Camera-type eye (tissue), 1 donor: ENCODE data around the genes LGALS4, EID2B and FBL.

DNA sequence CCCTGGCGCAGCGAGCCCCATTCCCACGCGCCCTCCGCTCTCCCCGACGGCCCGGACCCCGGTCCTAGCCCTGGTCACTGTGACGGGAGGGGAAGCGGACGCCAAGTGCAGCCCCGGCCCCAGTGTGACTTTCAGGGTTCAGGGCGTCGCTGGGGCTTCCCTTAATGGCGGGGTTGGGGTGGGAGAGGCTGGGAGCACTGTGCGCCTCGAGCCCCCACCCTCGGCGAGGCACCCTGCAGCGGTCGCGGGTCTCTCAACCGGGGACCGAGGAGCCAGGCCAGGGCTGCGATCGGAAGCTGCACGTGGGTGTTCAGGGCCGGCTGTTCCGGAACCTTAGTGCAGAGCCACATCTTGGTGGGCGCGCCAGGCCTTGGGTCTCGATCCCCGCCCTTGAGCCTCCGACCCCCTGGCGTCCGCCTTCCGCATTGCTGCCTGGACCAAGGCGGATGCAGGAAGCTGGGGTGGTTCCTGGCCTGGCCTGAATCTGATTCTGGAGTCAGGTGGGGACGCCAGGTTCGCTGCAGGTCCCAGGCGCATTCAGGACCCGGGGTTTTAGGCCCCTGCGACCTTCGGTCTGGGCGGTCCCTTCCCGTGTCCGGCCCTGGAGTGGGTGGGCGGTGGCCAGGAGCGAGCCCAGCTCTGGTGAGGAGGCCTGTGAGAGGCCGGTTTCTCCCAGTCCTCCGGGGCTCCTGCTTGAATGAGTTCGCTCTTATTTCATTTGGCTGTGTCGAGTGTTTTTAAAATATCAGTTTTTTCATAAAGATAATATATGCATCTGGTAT is 3.6 kb downstream of the LGALS7B start:
- RAMPAGE, long total RNA = no peak

DNA sequence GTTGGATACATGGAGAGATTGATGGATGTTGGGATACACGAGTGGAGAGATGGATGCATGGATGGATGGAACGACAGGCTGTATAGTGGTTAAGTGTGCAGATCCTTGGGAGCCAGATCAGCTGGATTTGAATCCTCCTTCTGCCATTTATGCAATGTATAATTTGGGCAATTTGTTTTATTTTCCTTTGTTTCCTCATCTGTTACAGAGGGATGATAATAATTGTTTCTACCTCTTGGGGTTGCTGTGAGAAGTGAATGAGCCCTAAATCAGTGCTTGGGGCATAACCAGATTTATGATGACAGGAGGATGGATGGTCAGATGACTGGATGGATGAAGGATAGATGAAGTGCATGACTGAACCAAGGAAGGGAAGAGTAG is 11.5 kb downstream of the LGALS4 start:
- RAMPAGE, long total RNA = no peak

DNA sequence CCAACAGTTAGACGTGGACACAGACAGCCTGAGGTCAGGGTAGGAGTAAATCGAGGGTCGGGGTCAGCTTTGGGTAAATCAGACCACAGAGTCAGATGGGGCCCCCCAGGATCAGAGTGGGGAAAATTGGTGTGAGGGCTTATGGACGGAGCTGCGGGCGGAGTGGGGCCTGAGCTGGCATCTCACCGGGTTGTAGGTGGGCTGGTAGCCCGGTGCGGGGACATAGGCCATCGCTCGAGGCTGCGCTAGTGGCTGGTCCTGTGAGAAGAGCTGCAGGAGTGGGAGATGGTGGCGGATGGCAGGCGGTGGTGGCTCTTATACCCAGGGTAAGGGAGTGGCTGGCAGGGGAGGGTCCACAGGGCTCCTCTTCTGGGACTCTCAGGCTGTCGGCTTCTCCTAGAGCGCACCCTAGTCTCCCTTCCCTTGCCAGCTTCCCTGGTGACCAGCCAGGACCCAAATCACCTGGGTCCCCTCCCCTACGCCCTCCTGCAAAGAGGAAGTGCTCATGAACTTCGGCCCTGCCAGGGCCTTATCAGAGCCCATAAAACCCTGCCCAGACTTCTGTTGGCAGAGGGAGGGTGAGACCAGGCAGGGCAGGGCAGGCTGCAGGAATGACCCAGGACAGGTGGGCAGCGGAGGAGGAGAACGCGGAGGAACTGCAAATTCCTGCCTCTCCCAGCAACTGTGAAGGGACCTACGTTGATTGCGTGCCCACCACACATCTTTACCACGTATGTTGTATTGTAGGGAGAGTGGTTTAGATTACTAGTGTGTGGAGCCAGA is at the start of gene LGALS4:
Gene LGALS4, minus strand, starts transcription at position 290 of the 783 bp plus-strand sequence.
- RAMPAGE, long total RNA = no peak

DNA sequence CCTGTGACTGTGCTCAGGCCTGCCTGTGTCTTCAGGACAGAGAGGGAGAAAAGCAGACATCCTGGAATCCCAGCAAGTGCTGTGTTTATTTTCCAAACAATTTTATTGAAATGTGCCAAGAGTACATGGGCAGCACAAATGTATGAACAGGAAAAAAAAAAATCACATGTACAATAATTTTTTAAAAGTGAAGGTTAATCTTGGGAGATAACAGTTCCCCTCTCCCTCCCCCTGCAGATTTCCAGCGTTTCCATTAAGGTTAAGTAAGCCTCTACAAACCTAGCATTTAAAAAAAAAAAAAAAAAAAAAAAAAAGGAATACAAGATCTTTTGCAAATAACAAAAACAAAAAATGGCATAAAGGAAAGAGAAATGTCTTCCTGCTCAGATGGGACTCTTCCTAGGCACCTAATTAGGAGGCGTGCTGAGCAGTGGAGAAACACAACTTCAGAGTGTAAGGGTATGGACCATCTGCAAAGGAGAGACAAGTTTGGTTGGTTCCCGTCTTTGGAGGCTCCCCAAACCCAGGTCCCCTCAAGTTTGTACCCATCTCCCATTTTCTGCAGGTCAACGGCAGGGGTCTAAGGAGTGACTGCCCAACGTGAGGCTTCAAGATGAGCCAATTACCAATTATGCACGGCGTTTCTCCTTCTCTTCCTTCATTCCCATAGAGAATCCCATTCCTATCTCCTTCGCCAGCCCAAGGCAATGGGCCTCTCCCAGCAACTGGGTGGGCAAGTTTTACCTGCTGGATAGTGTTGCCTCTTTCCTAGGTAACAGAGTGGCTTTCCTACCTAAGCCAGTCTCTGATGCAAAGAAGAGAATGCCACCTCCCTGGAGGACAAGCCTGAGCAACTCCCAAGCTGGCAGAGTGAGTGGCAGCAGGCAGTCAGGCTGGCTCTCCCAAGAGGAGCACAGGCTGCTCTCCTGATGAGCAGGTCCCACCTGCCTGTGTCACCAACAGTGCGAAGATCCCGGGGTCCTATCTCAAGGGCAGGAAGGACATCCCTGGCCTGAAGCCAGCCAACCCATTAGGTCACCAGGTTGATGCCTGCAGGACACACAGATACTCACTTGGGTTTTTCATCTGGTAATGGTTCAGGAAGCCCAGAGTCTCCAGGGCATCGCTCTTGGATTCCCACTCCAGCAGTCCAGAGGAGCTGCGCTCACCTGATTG is 5.1 kb upstream of the ECH1 start:
- RAMPAGE, long total RNA = no peak

DNA sequence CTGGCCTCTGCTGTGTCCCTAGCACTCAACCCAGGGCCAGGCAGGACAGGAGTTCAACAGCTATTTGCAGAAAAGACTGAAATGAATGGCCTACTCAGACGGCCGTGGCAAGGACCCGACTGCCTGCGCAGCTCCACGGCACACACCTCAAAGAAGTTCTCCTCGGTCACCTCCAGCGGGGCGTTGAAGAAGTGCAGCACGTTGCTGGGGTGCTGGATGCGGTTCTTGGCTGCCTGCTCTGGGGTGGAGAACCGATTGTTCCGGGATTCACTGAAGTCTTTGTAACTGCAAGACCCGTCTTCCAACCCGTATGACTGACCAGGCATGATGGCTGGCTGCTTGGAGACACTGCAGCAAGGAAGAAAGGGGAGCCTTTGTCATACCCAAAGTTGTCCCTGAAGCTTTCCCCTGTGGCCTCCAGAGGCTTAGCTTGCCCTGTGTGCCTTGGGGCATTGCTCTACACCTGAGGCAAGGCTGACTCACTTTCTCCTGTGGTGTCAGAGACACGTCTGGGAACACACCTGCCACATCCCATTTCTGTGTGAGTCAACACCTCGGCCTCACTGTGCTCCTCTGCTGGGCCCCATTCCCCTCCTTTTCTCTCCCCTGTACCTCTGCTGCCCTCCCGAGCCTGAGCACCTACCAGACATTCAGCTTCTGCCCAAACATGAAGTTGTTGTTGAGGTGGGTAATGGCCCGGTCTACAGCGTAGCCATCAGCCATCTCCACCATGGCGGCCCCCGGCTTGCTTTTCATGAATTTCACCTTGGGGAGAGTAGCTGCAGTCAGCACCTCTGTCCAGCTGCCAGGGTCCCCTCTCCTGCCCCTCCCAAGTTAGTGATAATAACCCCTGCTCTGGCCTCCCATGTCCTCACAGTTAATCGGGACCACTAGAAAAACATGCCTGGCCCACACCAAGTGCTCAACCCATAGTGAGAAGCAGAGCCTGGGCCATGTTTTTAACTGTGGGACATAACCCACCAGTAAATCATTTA is 7.0 kb upstream of the ECH1 start:
- RAMPAGE, long total RNA = no peak

DNA sequence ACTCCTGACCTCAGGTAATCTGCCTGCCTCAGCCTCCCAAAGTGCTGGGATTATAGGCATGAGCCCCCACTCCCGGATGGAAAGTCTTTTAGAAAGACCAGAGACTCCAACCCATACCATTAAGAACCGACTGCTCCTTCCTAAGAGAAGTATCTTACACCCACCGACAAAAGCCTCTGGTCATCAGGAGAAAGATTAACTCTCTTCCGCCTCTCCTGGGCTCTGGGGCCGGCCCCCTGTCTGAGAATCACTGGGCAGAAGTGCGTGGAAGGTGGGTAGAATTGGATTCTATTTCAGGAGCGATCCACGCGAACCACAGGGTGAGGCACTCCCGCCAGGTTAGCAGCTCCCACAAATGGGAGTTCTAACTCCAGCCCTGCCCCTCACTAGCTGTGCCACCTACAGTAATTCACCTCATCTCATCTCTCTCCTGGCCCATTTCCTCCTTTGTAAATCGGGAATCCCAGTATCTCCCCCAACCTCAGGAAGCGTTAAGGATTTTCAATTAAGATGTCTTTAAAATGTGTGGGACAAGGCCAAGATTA is 1.4 kb downstream of the HNRNPL start:
- RAMPAGE, long total RNA = no peak

DNA sequence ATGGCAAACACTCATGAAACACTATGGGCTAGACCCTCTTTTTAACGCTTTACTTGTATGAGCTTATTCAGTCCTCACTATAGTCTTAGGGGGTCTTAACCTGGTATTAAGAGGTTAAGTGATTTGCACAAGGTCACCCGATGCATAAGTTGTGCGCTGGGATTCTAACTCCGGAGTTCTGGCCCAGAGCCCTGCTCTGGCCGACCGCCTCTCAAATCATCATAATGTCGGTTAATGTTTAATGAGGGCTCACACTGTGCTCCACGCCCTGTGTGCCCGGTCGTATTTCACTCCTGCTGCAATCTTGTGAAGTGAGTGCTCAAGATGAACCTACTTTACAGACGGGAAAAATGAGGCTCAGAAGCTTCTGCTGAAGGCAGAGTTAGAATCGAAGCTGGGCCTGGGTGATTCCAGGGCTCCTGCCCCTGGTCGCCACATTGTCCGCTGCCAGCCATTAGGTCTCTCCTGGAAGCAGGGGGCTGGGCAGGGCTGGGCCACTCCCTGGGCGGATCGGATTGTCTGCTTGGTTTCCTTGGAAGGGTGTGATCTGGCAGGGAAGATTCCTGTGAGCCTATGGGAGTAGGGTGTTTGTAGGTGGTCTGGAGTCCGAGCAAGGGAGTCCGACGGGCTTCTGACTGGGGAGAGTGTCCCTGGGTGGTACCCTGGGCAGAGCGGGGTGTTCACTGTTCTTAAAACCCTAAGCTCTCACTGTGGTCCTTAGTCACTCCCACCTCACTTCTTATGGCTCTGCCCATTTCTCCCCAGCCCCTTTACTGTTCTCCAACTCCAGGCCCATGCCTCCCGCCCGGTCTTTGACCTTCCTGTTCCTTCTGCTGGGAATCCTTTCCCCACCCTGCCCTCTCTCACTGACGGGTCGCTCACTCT is 1.2 kb downstream of the PAK4 start:
- RAMPAGE, long total RNA = no peak

- RAMPAGE, long total RNA = no peak
Observed at GRCh38 chr19:39144423-39145373, 19.1 kb downstream of the PAK4 start.

- RAMPAGE, long total RNA = no peak
Observed at GRCh38 chr19:39154185-39155324, 29.0 kb downstream of the PAK4 start.

DNA sequence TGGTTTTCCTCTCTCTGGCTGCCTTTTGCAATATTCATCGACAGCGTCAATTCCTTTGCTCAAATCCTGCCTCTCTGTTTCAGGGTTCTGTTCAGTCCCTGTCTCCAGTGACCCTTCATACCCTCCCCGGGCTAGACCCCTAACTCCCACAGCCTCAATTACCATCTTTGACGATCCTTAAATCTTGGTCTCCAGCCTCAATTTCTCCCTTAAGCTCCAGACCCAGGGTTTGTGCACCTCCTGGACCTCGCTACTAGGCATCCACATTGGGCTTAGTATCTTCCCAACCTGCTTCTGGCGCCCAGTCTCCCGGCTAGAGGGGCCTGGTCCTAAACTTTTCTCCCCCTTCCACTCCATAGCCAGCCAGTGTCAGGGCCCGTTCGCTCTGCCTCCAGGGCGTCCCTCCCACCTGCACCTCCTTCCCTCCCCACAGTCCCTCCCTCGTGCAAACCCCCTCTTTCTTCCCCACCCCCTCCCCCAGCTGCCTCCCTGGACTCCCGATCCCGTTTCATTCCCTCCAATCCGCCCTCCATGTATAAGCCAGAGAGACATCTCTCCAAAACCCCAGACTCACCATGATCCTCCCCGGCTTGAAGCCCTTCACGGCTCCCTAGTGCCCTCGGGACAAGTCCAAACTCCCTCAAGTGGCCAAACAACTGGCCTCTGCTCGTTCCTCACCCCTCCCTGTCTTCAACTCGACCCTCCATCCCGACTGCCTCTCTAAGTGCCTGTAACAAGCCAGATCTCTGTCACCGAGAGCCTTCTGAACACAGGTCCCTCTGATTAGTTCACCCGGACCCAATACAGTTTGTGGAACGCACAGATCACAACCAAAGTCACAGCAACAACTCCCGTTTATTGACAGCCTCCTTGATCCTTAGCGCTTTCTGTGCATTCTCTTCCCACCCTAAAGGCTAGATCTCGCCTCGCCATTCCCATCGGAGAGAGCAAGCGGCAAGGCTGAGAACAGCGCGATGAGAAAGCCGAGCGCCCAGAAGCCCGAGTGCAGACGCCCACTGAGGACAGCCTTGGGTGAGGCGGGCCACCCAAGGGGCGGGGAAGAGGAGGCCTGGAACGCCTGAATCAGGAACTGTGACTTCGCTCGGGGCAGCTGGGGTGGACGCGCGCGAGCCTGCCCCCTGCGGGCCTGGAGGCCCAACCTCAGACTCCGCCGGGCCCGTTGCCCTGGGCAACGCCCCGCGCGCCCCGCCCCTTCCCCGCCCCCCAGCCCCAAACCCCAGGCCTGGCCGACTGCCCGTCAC is 853 bp upstream of the SAMD4B start:
- RAMPAGE, long total RNA = no peak

DNA sequence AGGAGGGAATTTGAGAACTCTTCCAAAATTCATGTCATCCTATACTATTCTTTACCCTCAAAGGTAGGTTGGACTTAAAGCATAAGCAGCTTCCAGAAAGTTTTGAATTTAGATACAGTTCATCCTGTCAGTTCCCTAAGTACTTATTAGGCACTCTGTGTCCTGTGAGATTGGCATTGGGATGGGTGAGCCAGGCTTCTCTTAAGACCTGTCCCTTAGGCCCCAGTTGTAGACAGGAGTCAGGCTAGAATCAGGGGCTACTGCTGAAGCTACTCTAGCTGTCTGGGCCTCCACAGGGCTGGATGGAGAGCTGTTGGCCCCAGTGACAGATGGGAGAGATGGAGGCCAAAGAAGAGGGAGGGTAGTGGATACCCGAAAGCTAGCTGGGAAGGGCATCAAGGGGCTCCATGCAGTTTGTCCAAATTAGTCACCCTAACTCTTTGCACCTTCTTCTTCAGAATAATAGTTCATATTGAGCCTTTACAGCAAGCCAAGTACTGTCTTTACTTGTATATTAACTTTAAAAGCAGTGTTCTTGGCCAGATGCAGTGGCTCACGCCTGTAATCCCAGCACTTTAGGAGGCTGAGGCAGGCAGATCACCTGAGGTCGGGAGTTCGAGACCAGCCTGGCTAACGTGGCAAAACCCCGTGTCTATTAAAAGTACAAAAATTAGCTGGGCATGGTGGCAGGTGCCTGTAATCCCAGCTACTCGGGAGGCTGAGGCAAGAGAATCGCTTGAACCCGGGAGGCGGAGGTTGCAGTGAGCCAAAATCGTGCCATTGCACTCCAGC is 15.4 kb downstream of the SAMD4B start:
- RAMPAGE, long total RNA = no peak

DNA sequence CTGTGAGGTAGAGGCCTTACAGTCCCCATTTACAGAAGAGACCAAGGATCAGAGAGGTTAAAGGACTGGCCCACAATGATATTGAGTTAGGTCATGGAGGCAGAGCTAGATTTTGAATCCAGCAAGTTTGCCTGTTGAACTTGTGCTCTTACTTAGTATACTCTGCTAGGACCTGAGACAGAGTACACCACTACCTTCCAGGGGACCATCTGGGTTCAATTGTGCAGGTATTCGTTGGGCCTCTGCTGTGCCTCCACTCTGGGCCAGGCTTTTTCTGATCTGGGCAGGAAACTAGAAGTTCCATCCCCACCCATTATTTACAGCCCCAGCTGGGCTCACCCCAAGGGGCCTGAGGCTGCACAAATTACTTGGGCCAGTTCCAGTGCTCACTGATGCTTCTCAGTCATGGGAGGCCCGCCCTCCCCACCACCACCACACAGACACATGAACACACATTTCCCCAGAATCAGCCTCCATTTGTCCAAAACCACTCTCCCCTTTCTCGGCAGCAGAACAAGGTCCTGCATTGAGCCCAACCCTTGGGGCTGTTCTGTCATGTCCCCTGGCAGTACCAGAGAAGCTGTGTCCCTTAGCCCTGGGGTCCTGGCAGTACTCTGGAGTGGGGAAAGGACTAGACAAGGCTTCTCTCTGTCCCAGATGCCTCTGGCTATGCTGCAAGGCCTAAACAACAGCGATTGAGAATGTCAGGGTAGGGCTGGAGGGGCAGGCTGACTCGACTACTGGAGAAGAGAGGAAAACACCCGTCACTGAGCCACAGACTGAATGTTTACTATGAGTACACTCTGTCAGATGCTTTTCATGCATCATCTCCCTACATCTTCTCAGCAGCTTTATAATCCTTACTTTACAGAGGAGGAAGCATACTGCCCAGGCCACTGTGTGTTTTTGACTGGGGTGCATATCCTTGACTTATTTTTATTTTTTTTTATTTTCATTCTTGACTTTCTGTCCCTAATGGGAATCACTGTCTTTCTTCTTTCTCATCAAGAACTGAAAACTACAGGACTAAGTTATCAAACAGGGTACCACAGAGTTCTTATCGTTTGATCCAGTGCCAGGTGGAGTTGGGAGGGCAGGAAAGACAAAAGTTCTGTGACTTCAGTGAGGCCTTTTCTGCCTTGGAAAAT is 21.8 kb downstream of the SAMD4B start:
- RAMPAGE, long total RNA = no peak

- RAMPAGE, long total RNA = no peak
Observed at GRCh38 chr19:39377204-39378233, 13.4 kb downstream of the PAF1 start.

DNA sequence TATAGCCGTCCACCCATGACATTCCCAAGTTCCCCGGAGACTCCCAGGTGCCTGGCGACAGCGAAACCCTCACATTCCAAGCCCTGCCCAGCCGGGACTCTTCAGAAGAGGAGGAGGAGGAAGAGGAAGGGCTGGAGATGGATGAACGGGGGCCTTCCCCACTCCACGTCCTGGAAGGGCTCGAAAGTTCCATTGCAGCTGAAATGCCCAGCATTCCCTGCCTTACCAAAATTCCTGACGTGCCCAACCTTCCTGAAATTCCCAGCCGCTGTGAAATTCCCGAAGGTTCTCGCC is 10.2 kb downstream of the PLEKHG2 start:
- RAMPAGE, long total RNA = no peak

DNA sequence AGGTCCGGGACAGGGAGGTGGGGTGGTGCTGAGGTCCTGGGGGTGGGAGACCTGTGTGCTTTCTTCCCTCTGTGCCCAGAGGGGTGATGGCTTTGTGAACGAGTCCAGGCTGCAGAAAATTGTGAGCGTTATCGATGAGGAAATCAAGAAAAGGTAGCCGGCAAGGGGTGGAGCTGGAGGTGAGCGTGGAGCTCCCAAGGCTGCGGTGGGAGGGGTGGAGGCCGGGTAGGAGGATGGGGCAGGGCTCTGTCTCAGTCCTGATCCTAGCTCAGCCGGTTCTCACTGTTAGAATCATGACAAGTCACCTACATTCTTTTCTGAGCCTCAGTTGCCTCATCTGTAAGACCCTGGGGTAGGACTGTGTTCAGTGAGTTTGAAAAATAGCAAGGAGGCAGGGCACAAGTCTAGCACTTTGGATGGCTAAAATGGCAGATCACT is 4.1 kb downstream of the SELENOV start:
- RAMPAGE, long total RNA = no peak

DNA sequence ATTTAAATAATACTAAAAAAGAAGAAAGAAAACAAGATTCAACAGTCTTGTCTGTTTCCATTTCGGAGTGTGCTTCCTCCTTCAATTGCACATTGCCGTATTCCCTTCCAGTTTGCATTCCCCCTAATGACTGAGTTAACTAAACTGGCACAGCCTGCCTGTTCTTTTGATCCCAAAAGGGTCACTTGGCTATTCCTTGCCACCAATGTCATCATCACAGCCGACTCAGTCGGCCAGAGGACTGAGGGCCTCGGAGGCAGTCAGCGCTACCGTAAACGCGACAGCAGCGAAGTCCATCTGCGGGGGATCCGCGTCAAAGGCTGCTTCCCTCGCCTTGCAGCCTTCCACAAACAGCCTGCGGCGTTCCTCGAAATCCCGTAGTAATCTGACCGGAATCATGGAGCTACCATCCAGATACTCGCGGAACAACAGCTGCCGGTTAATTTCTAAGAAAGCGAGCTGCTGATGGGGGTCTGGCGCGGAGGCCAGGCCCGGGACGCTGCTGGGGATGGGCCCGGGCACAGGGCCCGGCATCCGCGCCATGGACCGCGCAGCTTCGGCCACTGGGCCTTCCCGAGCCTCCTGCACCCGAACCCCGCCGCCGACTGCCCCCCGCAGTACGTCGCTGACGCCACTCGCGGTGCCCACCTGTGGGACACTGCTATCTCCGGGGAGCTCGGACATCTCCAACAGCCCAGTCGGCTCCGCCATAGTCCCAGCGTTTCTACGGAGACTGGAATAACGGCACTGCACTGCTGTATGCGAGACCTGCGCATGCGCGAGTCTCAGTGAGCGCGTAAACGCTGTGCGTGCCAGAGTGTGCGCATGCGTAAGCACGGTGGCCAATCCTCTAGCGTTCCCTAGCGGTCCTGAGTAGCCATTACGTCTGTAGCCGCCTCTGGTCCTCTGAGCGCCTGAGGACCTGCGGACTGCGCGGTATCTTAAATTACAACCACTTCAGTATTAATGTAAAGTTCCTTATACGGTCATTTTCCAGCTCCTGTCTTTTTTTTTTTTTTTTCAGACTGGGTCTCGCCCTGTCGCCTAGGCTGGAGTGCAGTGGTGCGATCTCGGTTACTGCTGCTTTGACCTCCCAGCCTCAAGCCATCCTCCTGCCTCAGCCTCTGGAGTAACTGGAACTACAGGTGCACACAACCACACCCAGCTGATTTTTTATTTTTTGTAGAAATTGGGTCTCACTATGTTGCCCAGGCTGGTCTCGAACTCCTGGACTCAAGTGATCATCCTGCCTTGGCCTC is at the start of gene EID2B:
Gene EID2B, minus strand, starts transcription at position 761 of the 1,259 bp plus-strand sequence.
- RAMPAGE, long total RNA = no peak

- RAMPAGE, long total RNA = no peak
Observed at GRCh38 chr19:39538990-39539778, 777 bp downstream of the EID2 start.

GRCh38 chr19:39839697-39840593 is 6.0 kb upstream of the DYRK1B start:
- RAMPAGE, long total RNA = no peak

GRCh38 chr19:39845530-39846605 is at the start of gene FBL:
Gene FBL (minus strand): TSS chr19:39846379.
- RAMPAGE, long total RNA = start-site peak on the minus strand at chr19:39846349-39846370, 45 reads

GRCh38 chr19:39934760-39935438 is 36.1 kb upstream of the PSMC4 start:
- RAMPAGE, long total RNA = no peak